NB4 (cell line): ENCODE measurements around a stretch of chr22.

GRCh38 chr22:26571891-26572429, 18.0 kb downstream of the TPST2 start:
- RRBS: no CpG with 5 or more reads among the region's 7 CpGs

GRCh38 chr22:26766801-26767122, 145.0 kb downstream of the CRYBA4 start:
- RRBS: no CpG with 5 or more reads among the region's 7 CpGs

DNA sequence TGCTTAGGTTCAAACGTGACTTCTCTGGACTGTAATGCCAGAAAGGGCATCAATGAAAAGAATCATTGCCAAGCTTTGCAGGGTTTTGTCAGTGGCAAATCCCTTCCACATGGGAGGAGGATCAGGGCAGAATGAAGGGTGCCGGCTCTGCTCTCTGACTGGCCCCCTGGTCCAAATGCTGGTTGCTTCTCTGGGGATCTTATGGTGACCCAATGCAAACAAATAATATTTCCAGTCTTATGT, 454.4 kb downstream of the CRYBA4 start:
- RRBS: no CpG with 5 or more reads among the region's 2 CpGs

DNA sequence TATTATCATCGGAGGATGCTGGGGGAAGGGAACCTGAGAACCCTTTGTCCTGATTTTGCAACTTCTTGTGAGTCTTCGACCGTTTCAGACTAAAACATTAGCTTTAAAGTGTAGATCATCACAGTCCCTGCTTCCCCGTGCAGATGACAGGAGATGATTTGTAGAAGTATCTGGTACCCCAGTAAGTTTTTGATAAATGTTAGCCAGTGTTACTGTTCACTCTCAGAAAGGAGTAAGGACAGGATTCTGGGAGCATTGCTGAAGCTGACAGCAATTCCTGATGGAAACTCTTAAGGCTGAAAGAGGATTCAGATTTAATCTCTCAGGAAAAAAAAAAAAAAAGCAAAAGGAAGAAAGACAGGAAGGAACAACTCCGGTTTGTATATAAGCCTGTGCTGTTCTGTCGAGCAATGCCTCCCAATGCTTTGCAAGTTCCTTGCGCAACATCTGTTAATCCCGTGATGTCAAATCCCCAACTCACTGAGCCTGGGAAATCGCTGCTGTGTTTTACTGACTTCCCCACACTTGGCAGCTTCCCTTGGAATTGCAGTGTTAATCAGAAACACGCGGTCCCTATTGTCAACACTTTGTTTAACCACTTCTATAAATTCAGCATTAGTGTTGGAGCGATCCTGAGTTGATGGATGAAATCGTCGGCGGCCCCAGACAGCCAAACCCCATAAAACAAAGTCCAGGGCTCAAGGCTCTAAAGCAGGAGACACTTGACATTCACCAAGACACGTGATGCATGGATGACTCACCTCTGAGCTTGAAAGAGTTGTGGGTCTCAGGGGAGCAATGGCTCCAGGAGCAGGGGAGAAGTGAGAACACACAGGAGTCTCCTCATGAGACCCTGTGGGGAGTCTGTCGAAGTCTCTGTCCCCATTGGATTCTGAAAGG, 589.1 kb downstream of the MN1 start:
- RRBS: no CpG with 5 or more reads among the region's 17 CpGs

GRCh38 chr22:27241647-27242209, 559.8 kb downstream of the MN1 start:
- RRBS: no CpG with 5 or more reads among the region's 3 CpGs

- RRBS: no CpG with 5 or more reads among the region's 8 CpGs
These were observed 339.4 kb downstream of the MN1 start for GRCh38 chr22:27462031-27462642.

DNA sequence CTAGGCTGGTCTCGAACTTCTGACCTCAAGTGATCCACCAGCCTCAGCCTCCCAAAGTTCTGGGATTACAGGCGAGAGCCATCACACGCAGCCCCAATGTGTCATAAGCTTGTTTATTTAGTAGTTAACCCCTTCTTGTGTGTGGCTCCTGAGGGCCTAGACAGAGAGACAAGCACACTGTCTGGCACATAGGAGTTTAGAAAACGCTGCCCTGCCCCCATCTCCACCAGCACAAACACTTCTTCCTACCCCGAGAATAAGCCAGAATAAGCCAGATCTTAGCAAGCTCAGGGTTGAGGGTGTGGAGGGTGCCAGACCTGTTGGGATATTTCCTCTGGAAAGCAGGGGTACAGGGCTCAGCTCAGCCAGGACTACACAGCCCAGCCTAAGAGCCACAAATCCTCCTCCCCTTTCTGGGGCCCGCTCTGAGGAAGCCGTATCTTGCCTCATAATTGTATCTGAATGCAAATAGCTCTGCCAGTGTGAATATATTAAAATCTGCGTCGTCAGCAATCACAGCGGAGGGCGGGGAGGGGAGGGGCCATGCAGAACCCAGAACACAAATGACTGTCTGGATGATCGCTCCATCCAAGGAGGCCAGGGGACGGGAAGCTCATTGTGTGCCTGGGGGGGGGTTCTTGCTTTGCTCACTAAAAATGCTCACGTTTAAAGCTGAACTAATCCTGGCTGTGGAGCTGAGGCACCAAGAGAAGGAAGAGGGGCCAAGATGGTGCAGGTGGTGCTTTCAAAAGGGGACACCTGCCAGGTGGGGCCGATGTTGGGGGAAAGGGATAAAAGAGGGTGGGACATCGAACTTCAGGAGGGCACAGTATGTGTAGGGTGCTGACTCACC, 247.2 kb downstream of the MN1 start:
- RRBS: no CpG with 5 or more reads among the region's 16 CpGs

- RRBS: no CpG with 5 or more reads among the region's 12 CpGs
These were observed 138.9 kb downstream of the MN1 start for GRCh38 chr22:27662395-27663269.

- RRBS: no CpG with 5 or more reads among the region's 4 CpGs
These were observed 72.2 kb downstream of the MN1 start for GRCh38 chr22:27729197-27729898.

DNA sequence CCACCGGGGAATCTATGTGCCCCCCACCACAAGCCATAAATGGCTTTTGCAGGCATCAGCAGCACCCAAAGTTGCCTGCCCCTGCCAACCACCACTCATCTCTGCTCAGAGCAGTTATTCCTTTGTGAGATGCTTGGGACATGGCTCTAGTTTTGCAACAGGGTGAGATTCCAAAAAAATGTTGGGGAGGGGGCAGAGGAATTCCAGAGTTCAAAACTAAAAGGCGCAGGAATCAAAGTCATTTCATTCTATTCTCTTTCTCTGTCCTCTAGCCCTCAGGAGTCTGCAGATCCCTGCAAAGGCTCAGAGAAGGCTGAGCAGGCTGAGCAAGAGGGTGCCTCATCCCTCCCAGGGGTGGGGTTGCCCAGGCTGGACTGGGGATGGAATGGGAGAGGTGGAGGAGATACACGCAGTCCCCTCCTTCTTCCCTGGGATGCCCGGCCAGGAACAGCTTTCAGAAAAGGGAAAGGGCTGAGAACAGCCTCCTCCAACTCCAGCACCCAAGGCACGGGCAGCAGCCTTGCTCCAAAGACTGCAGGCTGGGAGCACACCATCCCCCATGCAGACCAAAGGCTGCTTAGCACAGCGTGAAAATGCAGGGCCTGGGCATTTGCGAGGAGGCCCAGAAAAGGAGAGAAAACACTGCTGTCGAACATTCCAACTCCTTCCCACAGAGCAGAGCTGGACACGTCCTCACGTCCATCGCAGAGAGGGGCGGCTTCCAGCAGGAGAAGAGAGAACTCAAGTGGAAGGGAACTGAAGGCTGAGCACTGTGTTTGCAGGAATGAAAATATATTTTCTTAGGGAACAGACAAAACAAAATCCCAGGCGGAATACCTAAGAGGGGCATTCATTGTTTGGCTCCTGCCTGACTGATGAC, 51.9 kb downstream of the MN1 start:
- RRBS: no CpG with 5 or more reads among the region's 13 CpGs

- RRBS: no CpG with 5 or more reads among the region's 14 CpGs
These were observed 26.3 kb downstream of the MN1 start for GRCh38 chr22:27775231-27775689.

DNA sequence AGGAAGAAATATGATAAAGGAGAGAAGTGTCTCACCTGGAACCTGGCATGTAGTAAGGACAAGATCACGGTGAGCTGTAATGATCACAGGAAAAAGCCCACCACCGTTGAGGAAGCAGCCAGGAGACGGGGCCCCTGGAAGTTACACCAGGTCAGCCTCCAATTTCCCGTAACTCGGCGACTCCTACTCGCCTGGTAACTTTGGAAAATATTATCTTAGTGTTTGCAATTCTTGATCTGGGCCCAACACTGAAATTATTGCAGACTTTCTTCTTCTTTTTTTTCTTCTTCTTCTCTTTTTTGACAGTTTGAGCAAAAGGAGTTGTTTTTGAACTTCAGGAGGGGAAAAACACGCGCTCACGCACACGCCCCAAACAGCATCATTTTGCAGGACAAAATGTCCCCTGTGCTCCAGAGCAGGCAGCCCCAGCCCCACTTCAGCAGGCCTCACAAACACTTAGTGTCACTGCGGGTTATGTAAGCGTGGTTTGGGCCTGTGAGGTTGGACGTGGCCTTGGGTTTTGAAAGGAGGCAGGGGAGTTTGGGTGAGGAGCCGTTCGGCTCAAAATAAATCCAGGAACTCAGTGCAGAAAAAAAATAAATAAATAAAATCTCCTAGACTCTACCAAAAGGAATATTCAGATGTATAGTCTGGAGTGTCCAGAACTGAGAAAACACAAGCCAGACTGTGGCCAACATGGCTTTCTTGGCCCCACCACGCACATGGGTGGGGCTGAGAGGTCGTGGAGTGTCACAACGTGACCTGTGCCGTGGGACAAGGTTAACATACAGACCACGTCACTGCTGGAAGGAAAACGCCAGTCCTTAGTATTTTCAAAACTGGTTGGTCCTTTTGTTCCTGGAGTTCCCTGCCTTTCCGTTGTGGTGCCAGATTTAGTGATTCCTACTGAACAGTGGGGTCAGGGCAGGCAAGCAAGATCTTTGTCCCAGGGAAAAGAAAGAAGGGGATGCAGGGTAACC, 26.3 kb upstream of the MN1 start:
- RRBS: no CpG with 5 or more reads among the region's 23 CpGs

- RRBS: no CpG with 5 or more reads among the region's 1 CpG
These were observed 53.3 kb downstream of the PITPNB start for GRCh38 chr22:27865838-27866126.

DNA sequence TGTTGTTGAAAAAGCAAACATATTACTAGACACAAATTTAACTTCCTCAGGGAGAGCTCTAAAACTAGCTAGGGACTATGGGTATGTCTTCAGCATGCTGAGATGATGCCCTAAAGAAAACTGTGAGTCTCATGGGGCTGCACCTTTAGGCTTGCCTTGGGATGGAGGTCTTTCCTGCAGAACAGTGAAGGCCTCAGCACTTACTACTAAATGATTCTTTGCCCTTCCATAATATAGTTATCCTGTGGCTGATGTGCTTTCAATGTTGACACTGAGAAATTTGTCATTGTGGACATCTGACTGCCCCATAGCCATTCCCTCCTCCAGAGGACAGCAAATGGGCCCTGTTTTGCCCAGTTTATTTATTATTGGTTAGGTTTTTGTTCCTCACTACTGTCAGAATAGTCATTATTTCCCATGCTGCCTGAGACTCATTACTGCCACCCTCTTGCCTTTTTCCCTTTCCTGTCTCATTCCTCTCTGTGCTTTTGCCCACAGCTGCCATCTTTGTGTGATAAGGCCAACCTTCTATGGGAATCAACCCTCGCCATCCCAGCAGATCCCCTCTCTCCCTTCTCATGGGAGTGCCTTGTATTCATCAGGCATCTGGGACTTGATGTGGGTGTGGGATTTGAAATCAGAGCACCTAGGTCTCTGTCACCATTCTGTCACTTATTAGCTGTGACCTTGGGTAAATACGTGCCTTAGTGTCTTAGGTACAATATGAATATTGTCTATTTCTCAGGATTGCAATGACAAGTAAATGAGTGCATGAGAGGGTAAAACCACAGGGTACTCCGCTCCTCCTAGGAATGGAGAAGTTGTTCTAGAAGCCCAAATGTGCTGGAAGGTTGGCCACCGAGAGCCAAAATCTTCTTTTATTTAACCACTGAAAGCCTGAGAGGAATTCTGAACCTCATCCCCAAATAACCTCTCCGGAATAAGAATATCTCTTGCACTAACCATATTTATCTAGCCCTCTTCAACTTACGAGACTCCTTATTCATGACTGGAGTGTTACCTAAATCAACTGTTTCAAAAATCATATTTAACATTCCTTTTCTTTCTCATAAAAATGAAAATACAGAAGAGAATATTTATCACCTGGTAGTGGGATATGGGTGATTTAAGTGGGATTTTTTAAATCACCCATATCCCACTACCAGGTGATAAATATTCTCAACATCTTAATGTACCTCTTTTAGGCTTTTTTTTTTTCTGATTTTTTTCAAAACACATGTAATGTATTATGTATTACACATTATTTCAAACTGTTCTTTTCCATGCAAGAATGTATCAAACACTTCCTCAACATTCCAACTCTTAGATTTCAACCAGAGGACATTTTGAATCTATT, 11.4 kb downstream of the PITPNB start:
- RRBS: no CpG with 5 or more reads among the region's 6 CpGs

GRCh38 chr22:27982897-27983859, 64.1 kb upstream of the PITPNB start:
- RRBS: 91% methylated on average over 6 of the region's 29 CpGs

- RRBS: 83% methylated on average over 1 of the region's 8 CpGs
These were observed 244.2 kb upstream of the PITPNB start for GRCh38 chr22:28163113-28163718.

DNA sequence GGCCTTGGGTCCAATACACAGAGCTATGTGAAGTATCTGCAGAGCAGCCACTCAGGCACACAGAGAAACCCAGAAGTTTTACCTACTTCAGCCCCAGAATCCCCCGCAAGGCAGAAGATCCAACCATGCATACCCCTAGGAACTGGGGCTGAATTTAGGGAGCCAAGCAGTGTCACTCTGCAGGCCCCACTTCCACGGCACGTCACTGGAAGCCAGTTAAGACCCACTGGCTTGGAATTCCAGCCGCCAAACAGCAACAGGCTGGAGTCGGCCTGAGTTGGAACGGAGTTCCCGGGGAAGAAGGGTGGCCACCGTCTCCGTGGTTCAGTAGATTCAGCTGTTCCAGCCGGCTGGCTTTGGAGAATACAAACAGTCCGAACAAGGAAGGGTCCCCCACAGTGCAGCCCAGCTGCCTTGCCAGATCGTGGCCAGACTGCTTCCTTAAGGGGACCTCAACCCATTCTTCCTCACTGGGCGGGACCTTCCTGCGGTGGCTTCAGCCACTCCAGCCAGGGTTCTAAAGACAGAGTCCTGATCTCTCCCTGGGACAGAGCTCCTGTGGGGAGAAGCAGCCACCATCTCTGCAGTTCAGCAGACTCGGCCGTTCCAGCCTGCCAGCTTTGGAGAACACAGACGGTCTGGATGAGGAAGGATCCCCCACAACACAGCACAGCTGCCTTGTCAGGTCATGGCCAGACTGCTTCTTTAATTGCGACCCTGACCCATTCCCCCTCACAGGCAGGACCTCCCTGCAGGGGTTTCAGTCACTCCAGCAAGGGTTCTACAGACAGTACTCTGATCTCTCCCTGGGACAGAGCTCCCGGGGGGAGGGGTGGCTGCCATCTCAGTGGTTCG, 173.8 kb downstream of the TTC28 start:
- RRBS: 88% methylated on average over 5 of the region's 20 CpGs

GRCh38 chr22:28794566-28795607, 22.4 kb downstream of the CCDC117 start:
- RRBS: no CpG with 5 or more reads among the region's 7 CpGs

- RRBS: 1% methylated on average over 34 of the region's 73 CpGs
These were observed 27.5 kb downstream of the CCDC117 start for GRCh38 chr22:28799741-28800633.

DNA sequence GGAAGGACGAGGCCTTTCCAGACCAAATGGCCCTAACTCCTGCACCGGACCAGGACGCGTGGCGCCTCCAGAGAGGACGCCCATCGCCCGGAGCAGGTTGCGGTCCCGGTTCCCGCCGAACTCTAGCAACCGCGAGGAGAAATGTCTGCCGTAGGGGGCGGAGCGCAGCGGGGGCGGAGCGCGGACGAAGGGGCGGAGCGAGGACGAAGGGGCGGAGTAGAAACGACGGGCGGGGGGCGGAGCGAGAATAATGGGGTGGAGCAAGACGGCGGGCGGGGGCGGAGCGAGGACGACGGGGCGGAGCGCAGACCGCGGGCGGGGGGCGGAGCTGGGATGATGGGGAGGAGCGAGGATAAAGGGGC, 350 bp upstream of the ZNRF3 start:
- RRBS: 4% methylated on average over 7 of the region's 45 CpGs